Cardiac atrium fibroblast (primary cell): ENCODE measurements around a stretch of chr18.

DNA sequence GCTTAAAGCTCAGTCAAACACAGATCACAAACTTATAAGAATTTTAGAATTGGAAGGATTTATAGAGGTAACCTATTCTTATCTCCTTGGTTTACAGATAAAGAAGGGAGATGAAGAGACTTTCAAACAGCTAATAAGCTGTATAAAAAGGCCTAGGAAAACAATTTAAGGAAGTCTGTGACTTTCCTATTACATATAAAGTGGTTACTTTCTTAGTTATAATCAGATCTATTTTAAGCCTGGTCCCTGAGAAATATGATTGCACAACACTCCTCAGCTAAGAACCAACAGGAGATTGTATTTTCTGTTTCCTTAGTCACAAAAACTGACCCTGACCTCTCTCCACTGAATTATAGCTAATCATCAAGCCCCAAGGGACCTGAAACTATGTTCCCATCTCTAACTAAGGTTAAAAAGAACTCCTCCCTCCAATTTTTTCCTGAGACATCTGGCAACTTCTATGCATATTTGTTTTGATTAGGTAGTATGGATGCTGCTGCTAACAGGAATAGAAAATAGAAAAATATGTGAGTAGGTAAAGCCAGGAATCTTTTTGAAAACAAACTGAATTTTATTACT lies 106.9 kb downstream of the ROCK1 start:
- RAMPAGE, long total RNA: no peak

DNA sequence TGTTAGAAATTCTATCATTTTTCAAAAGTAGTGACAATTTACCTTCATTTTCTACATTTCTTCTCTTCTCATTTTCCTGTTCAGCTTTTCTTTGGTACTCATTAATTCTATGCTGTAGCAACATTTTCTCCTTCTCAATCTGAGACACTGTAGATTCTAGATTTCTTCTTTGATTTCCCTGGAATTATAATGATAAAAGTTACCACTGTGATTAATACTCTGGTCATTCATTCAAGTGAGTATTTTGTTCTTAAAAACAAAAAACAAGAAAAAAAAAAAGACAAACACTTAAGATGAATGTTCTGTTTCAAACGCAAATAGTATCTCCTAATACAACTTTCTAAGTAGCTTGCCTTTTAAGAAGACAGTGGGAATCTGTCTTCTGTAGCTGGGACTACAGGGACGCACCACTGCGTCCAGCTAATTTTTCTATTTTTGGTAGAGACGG lies 103.6 kb downstream of the ROCK1 start:
- RAMPAGE, long total RNA: no peak

GRCh38 chr18:21453362-21453995 lies 147.0 kb downstream of the ESCO1 start:
- RAMPAGE, long total RNA: no peak

DNA sequence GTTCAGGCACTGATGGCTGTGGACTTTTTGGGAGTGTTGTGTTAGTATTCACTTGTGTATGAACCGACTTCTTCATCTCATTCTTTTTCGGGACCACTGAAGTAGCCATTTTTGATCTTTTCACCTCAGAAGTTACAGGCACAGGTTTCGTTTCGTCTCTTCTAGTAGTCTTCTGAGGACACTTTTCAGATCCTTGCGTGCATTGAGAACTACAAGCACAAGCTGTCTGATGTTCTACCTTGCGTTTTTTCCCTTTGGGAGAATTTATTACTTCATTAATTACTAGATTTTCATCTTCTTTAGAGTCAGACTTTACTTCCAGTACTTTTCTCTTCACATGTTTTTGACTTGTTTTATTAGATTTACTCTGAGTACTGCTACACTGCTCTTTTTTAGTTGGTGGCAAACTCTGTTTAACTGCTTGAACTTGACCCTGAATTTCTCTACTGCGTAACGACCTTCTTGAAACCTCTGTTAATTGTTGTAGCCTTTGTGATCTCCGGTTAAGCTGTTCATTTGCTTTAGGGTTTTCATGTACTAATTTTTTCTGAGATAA lies 26.4 kb downstream of the ESCO1 start:
- RAMPAGE, long total RNA: no peak

- RAMPAGE, long total RNA: no peak
Measured at GRCh38 chr18:21697844-21698259, 6.7 kb downstream of the ABHD3 start.

- RAMPAGE, long total RNA: no peak
Measured at GRCh38 chr18:21865752-21866548, 125.4 kb downstream of the MIB1 start.

GRCh38 chr18:21896651-21897372 lies 156.2 kb downstream of the MIB1 start:
- RAMPAGE, long total RNA: no peak

GRCh38 chr18:22018352-22018756 lies 151.0 kb upstream of the GATA6 start:
- RAMPAGE, long total RNA: no peak

DNA sequence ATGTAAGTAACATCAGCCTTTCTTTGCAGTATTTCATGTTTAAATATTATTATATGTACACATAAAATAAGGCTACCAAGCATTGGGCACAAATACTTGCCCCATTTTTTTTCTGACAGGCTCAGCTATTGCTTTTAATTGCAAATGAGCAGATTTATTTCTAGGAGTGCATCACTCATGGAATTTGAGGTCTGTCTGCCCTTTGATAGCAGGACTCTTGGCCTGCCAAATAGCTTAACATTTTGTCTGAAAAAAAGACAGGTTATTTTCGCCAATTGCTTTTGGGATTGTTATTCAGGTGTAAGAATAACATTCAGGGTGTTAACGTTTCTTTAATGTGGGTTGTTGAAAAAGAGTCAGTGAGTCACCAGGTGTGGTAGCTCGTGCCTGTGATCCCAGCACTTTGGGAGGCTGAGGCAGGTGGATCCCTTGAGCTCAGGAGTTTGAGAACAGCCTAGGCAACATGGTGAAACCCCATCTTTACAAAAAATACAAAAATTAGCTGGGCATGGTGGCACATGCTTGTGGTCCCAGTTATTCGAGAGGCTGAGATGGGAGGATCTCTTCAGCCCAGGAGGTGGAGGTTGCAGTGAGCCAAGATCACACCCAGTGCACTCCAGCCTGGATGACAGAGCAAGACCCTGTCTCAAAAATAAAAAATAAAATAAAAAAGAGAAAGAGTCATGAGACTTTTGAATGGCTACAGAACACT lies 26.9 kb downstream of the GATA6 start:
- RAMPAGE, long total RNA: no peak

- RAMPAGE, long total RNA: no peak
Measured at GRCh38 chr18:22250544-22251365, 81.4 kb downstream of the GATA6 start.

DNA sequence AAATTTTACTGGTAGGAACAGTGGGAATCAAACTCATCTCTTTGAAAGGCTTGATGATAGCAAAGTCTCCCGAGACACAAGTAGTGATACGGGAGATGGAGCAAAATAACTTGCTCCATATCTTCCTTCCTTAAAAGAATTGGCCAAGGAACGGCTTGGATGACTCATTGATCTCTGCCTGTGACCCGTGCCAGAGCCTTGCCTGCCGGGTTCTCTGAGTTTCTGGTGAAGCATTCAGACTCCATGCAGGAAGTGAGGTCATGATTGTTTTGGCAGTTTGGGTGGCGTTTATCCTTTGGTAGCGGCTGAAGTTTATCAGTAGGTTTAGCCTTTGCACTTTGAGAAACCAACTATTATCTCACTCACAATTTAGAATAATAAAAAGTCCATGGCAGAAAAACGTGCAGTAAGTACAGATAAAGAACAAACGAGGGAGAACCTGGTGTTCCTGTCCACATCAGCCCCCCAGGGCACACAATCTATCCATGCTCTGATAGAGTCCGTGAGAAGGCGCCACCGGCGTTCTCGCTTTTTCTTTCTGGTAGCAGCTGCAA lies 14.9 kb upstream of the CTAGE1 start:
- RAMPAGE, long total RNA: no peak

DNA sequence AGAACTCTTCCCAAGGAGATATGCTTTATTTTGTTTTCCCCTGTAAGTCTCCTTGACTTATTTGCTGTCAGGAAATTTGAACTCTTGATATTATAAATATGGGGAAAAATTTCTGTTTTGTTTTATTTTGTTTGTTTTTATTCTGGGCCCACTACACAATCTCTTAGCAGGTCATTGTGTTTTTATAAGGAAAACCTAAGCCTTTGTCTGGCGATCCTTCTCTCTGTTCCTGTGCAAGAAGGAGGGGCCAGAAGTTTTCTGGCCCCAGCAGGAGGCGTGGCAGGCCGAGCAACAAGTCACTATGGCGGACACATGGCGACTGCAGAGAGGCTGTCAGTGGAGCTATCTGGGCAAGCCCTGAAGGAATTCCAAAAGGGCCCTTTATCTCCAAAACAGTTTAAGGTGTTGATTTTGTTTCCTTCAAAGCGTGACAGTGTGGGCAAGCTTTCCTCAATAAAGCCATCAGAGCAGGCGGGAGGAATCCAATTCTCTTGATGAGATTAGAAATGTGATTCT lies 118.8 kb upstream of the CTAGE1 start:
- RAMPAGE, long total RNA: no peak

DNA sequence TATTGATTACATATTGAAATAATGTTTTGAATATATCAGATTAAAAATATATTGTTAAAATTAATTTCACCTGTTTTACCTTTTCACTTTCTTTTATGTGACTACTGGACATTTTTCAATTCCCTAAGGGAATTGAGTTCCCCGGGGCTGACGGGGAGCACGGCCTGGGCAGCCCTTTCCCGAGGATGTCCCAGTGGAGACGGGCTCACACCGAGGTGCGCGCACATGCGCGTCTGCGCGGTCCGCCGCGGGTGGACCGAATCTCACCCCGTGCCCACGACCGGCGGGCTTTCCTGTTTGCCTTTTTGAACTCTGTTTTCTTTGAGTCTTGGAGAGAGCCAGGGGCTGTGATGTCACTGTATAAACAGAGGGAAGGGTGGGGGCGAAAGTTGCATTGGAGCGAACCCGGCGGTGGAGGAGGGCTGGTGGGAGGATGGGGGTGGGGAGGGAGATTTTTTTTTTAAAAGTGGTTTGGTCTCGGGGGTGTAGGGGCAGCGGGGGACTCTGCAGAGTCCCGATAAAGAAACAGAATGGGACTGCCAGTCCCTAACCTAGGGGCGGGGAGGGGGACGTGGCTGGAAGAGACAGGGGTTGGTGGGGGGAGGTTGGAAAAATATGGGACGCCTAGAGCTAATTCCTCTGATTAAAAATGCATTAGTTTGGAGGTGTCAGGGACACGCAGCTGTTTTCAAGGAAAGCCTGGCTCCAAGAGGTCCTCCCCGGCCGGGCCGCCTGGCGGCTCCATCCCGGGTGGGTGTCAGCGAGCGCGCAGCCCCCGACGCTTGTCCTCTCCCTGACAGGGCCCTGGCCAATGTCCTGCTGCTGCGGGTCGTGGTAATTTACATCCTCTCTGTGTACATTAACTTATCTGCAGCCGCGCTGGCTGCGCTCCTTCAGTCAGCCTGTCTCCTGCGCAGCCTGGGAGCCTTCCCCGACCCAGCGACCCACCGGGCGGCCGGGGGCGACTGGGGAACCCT lies 141.4 kb upstream of the CTAGE1 start:
- RAMPAGE, long total RNA: no peak

DNA sequence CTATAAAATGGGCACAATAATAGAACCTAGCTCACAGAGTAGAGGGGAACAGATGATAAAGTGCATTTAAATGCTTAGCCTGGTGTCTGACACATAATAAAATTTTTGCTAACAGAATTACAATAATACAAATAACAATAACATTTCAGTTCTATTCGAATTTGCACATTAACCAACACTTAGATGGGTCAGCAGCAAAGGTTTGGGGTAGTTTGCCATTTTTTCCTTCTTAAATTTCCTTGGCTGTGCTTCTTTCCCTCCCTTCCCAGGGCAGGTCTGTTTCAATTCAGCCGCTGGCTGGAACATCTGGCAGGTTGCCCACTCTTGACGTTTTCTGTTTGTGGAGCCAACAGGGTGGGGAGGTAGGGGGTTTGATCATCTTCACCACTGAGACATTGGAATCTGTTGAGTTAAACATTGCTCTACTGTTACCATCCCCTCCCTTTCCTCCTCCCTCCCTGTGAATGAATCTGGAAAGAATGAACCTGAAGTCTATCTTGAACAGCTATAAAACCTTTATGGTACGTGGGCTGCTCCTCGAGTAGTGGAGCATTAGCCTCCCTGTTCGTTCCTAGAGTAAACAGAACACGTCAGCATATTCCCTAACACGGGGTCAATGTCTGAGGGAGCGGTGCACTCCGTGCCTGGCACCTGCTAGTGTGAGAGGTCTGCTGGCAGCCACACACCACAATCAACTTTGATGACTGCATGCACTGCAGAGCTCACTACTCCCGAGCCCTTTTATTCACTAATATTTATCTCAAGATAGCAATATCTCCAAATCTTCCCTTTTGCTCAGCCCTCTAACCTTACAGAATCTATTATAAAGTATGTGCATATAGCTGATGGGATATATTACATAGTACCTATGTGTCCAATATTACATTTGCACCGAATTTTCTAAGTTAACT lies 249.9 kb upstream of the RBBP8 start:
- RAMPAGE, long total RNA: no peak

- RAMPAGE, long total RNA: no peak
Measured at GRCh38 chr18:23032527-23032791, 99.3 kb downstream of the RBBP8 start.

- RAMPAGE, long total RNA: no peak
Measured at GRCh38 chr18:23142995-23143872, 7.9 kb downstream of the CABLES1 start.

DNA sequence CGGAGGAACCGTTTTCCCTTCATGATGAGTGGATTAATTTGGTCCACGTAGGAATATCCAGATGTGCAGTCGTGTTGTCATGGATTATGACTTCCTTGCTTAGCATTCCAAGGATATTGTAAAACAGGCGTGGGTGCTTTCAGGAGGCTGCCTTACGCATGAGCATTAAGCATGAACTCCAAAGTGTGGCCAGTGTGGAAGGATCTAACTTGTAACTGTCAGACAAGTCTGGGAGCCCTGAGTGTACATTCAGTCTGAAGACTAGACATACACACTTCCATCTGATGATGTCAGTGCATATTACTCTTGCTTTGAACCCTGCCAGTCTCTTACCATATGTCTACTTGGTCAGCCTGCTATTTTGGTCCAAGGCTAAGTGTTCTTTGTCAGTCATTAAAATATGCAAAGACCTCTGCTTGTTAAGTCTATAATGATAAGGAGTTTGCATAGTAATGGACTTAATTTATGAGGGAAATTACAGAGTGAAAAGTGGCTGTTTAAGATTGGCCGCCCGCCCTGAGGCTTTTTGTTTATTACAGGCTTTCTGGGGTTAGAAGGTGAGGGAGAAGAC lies 48.2 kb downstream of the CABLES1 start:
- RAMPAGE, long total RNA: no peak

DNA sequence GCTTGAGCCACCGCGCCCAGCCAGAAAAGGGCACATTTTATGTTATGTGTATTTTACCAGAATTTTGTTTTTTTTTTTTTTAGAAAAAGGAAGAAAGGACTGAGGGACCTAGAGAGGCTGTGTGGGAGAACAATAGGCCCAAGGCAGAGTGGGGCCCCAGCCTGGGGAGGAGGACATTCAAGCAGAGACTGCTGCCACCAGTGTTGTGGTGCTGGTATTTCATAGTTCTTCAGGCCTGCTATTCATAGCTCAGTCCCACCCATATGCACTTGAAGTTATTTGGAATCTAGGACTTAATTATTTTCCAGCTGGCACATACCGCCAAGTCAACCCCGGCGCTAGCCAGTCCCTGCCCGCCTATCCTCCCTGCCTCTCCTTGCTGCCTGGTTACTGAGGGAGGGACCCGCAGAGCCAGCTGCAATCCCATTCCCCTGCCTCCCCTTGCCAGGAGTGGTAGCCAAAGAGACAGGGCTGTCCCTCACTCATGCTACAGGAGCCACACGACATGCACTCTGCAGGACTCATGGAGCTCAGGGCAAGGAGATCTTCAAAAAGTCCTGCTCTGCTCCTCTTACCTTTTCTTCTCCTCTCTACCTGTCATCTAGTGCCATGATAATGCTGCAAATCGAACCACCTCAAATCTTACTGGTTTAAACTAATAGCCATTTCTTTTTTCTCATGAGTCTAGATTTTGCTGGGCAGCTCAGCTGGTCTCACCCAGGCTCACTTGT lies 141.2 kb downstream of the CABLES1 start:
- RAMPAGE, long total RNA: no peak

DNA sequence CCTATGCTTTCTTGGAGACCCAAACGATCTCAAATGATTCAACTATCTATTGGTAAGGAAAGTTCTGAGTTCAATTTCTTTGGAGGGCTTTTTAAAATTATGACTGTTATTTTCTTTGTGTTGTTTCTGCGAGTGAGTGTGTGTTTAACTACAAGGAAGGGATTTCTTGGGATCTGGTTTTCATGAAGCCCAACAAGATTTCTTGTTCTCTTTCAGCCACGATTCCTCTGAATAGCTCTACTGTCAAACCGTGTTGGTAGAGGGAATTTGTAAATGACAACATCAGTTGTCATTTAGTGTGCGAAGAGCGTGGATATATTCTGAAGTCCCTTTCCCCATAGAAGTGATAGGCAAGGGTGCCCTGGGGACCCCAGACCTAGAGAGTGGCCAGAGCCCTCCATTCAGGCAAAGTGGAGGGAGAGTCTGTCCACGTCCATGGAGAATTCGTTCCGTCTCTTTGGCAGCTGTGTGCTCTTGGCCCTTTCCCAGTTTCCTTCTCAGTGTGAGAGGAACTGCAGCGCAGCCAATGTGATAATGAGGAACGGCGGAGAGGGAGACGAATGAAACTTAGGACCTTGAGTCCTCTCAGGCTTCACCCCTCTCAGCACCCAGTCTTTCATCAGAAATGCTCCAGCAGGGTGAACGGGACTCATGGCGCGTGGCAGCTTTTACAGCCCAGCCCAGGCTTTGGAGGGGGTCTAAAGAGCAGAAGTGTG lies 79.9 kb downstream of the TMEM241 start:
- RAMPAGE, long total RNA: no peak

DNA sequence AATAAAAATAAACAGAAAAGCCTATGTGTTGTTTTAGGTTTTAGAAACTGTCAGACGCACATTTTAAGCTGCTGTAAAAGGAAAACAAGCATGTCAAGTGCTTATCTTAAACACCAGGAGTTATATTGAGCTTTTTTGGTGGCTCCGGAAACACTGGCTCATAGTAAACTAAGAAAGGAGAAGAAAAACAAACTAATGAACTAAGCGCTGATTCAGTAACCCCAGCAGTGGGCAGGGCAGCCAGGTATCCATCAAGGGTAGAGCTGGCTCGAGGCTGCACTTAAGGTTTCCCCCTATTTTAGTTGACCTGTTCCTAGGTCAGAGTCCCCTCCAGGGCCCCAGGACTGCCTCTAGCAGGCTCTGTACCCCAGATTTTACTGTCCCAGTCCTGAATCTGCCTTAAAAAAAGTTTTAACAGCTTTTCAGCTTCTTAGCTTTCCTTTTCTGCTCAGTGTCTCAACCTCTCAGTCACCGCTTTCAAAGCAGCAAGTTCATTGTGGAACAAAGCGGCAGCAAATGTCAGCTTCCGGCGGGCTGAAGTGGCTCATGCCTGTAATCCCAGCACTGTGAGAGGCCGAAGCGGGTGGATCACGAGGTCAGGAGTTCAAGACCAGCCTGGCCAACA lies 15.3 kb upstream of the RMC1 start:
- RAMPAGE, long total RNA: no peak